Mesenchymal stem cell of adipose (primary cell): ENCODE results near the genes JUNB and KLF1.

- CAGE, long polyA plus RNA, result no peak
These were observed 1.2 kb downstream of the MAN2B1 start for GRCh38 chr19:12665147-12665981.

GRCh38 chr19:12702779-12703210 lies 6.4 kb upstream of the FBXW9 start:
- CAGE, long polyA plus RNA, result no peak

DNA sequence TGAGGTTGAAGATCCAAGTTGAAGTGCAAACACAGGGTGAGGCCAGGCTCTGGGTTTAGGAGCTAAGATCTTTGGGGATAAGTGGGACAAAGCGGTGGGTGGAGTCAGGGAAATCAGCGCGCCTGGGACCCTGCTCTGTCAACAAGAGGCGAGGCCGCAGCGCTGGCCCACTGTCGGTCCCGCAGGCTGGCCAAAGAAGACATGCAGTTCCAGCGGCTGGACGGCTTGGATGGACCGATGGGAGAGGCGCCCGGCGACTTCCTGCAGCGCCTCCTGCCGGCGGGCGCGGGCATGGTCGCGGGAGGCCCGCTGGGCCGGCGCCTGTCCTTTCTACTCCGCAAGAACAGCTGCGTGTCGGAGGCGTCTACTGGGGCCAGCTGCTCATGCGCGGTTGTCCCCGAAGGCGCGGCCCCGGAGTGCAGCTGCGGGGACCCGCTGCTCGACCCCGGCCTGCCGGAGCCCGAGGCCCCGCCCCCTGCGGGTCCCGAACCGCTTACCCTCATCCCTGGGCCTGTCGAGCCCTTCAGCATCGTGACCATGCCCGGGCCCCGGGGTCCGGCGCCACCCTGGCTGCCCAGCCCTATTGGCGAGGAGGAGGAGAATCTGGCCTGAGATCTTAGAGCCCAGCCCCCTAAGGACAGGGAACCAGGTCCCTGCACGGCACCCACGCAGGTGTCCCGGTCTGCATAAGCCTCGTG lies 6.0 kb downstream of the BEST2 start:
- CAGE, long polyA plus RNA, result no peak

GRCh38 chr19:12784439-12785405 lies 6.6 kb upstream of the JUNB start:
- CAGE, long polyA plus RNA, result no peak

GRCh38 chr19:12791165-12791581 lies at the start of gene JUNB:
Gene JUNB (plus strand): TSS chr19:12791486.
- CAGE, long polyA plus RNA, result no peak

GRCh38 chr19:12791705-12791874 lies 304 bp downstream of the JUNB start:
- CAGE, long polyA plus RNA, result no peak

DNA sequence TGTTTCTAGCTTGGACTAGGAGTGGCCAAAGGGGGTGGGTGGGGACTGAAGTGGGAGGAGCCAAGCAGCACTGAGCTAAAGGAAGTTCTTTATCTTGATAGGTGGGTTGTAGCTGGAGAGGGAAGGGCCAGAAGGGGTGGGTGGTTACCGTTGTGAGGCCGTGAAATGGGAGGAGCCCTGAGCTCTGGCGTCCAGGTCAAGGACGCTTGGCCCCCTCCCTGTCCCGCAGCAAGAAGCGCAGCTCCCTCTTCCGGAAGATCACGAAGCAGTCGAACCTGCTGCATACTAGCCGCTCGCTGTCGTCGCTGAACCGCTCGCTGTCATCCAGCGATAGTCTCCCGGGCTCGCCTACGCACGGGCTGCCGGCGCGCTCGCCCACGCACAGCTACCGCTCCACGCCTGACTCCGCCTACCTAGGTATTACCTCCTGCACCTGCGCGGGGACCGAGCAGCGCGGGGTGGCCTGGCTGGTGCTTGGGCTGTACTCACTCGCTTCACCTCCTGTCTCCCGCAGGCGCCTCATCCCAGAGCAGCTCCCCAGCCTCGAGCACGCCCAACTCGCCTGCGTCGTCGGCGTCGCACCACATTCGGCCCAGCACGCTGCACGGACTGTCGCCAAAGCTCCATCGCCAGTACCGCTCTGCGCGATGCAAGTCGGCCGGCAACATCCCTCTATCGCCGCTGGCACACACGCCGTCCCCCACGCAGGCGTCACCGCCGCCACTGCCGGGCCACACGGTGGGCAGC lies 8.0 kb downstream of the DNASE2 start:
- CAGE, long polyA plus RNA, result no peak

GRCh38 chr19:12886958-12887388 lies at the start of gene KLF1:
Gene KLF1 (minus strand): TSS chr19:12887201.
- CAGE, long polyA plus RNA, result no peak

- CAGE, long polyA plus RNA, result no peak
These were observed 3.9 kb downstream of the GADD45GIP1 start for GRCh38 chr19:12952848-12953897.

DNA sequence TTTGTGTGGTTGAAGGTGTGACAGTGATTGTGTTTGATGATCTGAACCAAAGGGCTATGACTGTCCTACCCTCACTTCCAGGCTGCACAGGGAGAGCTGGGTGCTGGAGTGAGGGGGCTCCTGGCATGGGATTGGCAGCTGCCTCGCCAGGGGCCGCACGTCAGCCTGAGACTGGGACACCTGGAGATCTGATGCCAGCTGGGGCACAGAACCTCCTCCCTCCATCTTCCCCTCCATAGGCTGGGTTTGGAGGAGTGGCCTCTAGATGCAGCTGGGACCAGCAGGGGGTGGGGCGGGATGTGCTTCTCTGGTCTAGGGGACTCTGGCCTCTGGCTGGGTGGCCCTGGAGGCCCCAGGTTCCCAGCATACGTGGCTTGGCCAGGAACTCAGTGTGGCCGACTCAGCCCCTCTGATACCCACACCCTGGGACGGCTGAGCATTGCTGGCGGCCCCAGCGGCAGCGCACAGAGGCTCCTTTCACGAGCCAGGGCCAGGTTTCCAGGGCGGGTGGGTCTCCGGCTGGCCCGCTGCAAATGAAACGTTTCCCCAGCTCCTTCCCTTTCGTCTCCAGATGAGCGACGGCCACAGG lies 9.5 kb upstream of the NFIX start:
- CAGE, long polyA plus RNA, result no peak

DNA sequence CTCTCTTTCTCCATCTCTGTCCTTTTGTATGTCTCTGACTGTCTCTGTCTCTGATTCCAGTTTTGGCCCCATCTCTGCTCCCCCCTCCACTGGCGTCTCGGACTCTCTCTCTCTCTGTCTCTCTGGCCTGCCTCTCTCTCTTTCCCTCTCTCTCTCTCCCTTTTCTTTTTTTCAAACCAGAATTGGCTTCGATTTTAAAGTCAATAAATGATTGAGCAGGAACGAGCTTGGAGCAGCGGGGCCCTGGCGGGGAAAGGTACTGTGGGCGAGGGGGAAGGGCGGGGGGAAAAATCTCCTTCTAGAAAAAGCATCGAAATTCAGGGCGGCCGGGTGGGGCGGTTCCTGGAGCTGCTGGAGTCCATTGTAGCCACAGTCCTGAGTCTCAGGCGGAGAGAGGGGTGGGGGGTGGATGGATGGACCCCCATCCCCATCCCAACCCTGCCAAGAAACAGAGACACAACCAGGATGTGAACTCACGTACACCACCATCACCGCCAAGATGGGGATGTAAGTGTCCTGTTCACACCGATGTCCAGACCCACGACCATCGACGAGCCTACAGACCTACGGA lies 3.0 kb downstream of the NFIX start:
- CAGE, long polyA plus RNA, result no peak

GRCh38 chr19:13002455-13003127 lies 7.3 kb downstream of the NFIX start:
- CAGE, long polyA plus RNA, result no peak

DNA sequence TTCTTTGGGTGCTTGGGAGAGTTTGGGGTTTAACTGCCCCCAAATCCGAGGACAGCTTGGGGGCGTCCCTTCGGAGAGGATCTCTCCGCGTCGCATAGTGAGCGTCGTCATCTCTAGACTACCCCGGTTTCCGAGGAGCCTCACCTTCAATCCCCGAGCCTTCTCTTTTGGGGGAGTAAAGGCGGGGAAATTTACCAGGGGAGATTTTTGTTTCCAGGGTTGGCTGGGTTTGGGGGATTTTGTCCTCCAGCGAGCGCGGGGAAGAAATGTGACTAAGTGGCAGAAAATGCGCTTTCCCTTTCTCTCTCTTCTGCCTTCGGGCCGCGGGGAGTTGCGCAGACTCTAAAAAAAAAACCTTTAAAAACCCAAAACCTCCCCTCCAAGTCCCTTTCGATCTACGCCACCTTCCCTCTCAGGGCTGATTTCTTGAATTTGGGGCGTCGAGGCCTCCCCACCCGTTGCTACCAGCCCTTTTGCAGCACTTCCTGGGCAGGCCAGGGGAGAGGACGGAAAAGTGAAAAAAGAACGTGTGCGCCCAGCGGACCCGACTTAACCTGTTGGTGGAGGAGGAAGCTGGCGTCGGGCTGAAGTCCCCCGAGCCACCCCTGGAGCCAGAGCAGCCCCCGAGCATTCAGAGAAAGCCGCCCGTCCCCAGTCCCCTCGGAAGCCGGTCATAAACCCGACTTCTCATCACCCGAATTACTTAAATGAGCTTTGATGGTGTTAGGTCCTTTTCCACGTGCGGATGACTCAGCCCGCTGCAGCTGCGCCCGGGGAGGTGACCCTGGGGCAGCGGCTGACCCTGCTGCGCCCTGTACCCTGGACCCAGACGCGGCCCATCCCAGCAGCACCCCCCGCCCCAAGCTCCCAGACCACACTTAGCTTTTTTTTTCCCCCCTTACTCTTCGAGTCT lies 17.7 kb downstream of the NFIX start:
- CAGE, long polyA plus RNA, result no peak

DNA sequence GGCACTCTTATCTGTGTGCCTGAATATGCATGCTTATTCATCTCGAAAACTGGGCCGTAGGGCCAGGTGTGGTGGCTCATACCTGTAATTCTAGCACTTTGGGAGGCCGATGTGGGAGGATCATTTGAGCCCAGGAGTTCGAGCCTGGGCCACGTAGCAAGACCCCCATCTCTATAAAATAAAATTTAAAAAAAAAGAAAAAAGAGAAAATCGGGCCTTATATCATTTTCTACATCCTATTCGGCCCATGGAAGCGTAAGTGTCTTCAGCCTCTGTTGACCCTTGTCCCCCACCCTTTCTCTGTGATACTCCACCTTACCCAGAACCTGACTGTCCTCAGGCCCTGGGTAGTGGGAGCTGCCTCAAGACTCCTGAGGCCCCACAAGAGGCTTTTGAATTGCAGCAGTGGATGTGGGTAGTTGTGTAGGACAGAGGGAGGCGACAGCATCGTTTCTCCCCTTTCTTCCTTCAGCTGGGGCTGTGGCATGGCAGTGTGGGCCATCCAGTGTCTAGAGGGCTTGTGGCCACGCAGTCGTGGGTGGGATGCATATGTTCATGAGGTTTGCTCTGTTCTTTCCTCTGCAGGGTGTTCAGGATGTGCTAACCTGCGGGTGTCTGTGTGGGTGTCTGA lies 48.6 kb downstream of the NFIX start:
- CAGE, long polyA plus RNA, result no peak

- CAGE, long polyA plus RNA, result no peak
These were observed 45.5 kb downstream of the LYL1 start for GRCh38 chr19:13057096-13057559.

- CAGE, long polyA plus RNA, result no peak
These were observed 33.0 kb downstream of the LYL1 start for GRCh38 chr19:13069421-13070369.

- CAGE, long polyA plus RNA, result no peak
These were observed 32.0 kb downstream of the LYL1 start for GRCh38 chr19:13070442-13071260.

- CAGE, long polyA plus RNA, result no peak
These were observed 27.3 kb downstream of the LYL1 start for GRCh38 chr19:13075235-13075912.

GRCh38 chr19:13082754-13083424 lies 19.8 kb downstream of the LYL1 start:
- CAGE, long polyA plus RNA, result no peak

DNA sequence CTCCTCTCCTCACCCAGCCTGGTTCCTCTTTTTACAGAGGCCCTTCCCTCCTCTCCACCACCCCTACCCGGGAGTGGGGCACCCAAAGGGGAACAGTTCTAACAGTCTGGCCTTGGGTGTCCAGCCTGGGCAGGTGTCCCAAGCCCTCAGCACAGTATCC lies 462 bp upstream of the LYL1 start:
- CAGE, long polyA plus RNA, result no peak